BJ (cell line): Measurements from ENCODE around the genes SDR42E1 and DNAAF1.

DNA sequence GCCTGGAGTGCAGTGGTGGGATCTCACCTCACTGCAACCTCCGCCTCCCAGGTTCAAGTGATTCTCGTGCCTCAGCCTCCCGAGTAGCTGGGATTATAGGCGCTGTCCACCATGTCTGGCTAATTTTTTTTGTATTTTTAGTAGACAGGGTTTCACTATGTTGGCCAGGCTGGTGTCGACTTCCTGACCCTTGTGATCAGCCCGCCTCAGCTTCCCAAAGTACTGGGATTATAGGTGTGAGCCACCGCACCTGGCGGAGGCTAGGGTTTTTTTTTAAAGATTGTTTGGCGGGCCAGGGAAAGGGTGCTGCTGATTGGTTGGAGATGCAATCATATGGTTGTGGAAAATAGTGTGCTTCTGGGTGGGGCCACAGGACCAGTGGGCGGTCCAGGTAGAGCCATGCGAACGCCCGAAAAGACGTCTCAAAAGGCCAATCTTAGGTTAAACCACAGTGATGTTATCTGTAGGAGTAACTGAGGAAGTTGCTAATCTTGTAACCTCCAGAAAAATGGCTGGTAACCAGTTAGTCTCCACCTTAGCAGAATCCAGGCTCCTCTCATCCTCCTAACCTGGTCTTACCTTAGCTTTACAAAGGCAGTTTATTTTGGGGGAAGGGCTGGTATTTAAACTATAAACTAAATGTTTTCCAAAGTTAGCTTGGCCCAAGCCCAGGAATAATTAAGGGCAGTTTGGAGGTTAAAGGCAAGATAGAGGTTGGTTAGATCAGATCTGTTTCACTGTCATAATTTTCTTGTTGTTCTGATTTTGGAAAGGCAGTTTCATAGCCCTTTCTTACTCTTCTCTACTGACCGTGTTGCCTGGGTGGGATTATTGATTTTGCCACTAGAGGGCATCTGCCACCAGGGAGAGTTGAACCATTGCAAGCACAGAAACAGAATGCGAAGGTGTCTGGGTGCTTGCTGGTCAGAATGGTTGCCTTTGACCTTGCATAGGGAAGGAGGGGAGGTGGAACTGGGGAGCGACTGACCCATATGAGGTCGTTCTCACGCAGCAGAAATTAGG lies 110.9 kb downstream of the PLCG2 start:
- CAGE, long polyA plus RNA, result no peak
- RRBS, result no CpG with 5 or more reads among the region's 19 CpGs

GRCh38 chr16:81901833-81902255 lies 109.4 kb downstream of the SDR42E1 start:
- CAGE, long polyA plus RNA, result no peak
- RRBS, result no CpG with 5 or more reads among the region's 9 CpGs

- CAGE, long polyA plus RNA, result no peak
- RRBS, result 22% methylated on average over 8 of the region's 41 CpGs
These were observed at the start of gene SDR42E1 for GRCh38 chr16:82011135-82011937. SDR42E1 (minus strand) TSS chr16:82011470.

DNA sequence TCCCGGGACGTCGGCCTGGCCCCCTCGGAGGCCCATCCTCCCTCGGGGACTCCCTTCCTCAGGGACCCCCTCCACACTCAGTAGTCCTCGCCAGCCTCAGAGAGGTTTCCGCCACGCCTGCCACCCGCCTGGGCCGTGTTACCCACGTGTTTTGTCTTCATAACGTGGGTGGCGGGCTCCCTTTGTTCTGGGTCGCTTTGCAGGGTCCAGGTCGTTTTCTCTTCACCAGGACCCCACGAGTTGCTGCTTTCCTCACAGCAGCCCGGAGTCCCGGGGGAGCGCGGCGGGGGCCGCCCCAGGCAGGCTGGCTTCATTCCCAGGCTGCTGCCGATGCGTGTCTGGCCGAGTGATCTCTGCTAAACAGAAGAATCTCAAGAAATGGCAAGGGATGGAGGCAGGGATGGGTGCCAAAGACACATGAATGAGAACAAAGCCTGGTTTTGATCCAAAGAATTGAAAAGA lies 460 bp upstream of the MPHOSPH6 start:
- CAGE, long polyA plus RNA, result no peak
- RRBS, result no CpG with 5 or more reads among the region's 25 CpGs

DNA sequence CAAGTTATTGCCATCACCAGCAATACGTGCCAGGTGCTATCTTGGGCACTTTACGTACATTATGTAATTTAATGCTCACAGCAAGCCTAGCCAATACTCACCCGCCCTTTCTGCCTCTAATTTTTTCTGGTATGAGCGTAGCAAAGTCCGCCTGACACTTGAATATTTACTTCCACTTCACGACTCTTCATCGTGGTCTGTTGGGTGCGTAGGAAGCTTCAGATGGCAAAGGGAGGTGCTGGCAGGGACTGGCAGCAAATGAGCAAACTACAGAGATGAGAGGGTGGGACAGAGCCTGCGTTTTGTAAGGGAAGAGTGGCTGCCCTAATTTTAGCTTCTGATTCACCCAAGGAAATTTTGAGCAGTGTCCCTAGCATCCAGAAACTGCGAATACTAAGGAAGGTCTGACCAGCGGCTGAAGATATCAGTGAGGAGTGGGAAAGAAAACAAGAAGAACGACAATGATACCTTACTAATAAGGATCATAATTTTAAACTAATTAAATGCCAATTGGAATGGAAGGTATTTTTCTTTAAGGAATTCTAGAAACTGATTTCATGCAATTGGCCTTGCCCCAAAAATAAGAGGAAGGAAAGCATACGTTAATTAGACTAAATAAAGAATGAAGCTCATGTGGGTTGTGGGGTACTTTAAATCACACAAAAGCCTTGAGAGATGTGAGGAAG lies 41.9 kb upstream of the CDH13 start:
- CAGE, long polyA plus RNA, result no peak
- RRBS, result no CpG with 5 or more reads among the region's 13 CpGs

GRCh38 chr16:83717585-83718306 lies 90.0 kb upstream of the HSBP1 start:
- CAGE, long polyA plus RNA, result no peak
- RRBS, result no CpG with 5 or more reads among the region's 13 CpGs

DNA sequence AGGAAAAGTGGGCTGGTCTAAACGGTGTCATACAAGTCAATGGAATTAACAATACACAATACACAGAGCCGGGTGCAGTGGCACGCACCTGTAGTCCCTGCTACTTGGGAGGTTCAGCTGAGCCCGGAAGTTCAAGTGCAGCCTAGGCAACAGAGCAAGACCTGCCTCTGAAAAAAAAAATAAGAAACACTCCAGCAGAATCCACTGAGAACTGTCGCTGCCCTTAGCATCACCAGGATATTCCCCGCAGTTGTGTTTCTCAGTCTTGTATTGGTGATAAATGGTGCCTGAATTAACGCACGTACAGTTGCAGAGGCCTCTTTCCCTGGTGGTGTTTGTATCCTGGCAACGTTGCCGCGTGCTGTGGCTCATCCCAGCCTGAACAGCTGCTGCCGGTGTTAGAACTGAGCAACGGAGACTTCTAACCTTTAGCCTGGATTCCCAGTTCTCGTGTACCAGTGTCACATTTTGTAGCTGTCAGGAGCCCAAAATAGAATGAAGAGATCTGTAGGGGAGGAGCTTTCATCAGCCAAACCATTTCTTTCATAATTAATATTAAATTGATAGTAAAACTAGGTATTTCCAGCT lies 4.8 kb downstream of the MLYCD start:
- CAGE, long polyA plus RNA, result no peak
- RRBS, result 74% methylated on average over 1 of the region's 14 CpGs

GRCh38 chr16:83934817-83935336 lies 18.2 kb upstream of the OSGIN1 start:
- CAGE, long polyA plus RNA, result no peak
- RRBS, result no CpG with 5 or more reads among the region's 14 CpGs

- CAGE, long polyA plus RNA, result no peak
- RRBS, result no CpG with 5 or more reads among the region's 23 CpGs
These were observed 6.3 kb upstream of the OSGIN1 start for GRCh38 chr16:83946523-83947342.

DNA sequence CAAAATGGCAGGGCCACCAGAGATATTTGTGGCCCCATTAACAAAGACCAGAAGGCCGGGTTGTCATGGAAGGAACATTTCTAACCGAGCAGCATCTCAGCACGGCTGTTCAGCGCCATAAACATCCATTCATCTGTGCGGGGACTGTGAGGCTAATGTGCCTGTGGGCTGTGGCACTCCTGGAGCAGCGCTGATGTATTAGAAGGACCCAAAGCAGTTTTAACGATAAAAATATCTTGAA lies 31.7 kb downstream of the SLC38A8 start:
- CAGE, long polyA plus RNA, result no peak
- RRBS, result no CpG with 5 or more reads among the region's 7 CpGs

- CAGE, long polyA plus RNA, result no peak
- RRBS, result no CpG with 5 or more reads among the region's 11 CpGs
These were observed 13.1 kb upstream of the SLC38A8 start for GRCh38 chr16:84055569-84056183.

DNA sequence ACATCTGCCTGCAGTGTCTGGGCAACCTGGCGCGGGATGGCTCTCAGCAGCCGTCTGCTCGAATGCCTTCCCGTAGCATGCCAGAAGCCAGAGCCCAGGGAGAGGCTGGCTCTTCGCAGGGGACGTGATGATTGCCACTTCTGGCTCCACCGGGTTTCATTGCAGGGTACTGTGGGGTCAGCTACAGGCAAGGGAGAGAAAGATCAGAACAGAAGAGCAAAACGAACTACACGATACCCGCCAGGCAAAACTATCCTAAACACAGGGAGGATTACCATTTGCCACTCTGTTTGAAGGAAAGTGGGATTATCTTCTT lies 21.2 kb downstream of the MBTPS1 start:
- CAGE, long polyA plus RNA, result no peak
- RRBS, result no CpG with 5 or more reads among the region's 11 CpGs

DNA sequence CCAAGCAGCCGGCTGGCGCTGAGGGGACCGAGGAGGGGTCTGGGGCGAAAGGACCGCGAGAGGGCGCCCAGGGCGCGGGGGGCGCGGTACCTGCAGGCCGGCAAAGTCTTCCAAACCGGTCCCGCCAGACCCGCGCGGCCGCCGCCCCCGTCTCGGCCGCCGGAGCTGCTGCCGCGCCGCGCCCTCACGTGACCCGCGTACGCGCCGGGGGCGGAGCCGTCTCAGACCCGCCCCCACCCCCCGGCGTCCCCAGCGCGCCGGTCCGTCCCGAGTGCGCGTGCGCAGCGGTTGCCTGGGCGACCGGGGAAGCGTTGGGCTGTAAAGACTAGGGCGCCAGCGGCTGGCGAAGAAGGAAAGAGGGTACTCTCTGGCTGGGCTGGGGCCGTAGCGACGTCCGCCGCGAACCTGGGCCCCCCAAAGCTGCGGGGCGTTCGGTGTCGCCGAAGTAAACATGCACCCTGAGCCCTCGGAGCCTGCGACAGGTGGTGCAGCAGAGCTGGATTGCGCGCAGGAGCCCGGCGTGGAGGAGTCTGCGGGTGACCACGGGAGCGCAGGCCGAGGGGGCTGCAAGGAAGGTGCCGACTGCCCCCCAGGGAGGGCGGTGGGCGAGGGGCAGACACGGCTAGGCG lies at the start of gene DNAAF1:
Gene DNAAF1 (plus strand): TSS at position 319 of the 629 bp plus-strand sequence.
- CAGE, long polyA plus RNA, result no peak
- RRBS, result under 1% methylated on average over 43 of the region's 79 CpGs

DNA sequence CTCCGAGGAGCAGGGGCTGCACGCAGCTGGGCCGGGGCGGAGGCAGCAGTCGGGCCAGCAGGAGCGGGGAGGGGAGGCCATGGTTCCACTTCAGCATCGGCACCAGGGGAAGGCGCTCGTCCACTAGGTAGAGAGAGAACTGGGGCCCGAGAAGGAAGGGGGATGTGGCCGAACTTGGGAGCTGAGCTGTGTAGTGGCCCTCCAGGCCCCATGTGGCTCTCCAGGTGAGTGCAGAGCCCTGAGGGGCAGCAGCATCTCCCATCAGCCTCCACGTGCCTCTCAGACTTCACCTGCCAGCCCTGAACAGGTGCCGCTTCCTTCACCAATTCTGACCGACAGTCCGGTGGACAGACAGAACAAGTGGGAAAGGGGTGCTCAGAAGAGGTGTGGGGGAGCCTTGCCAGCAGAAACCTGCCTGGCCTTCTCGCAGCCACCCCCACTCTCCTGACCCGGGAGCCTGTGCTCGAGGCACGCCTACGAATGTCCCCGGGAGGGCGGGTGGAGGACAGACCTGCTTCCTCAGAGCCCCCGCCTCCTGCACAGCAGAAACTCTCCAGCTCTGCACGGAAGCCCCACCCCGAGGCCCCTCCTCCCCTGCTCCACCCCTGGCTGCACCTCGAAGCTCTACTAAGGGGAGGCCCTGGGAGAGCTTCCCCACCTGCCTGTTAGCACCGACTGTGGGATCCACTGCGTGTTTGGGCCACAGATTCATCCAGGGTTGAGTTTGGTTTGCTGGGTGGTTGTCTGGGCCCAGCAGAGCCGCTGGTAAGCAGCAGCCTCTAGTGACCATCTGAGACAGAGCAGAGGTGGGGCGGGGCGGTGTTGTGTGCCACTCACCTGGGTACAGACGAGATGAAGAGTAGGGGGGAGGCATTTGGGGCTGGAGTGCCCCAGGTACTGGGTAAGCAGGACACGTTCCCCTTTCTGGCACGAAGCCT lies 6.4 kb downstream of the TAF1C start:
- CAGE, long polyA plus RNA, result no peak
- RRBS, result 82% methylated on average over 2 of the region's 34 CpGs

DNA sequence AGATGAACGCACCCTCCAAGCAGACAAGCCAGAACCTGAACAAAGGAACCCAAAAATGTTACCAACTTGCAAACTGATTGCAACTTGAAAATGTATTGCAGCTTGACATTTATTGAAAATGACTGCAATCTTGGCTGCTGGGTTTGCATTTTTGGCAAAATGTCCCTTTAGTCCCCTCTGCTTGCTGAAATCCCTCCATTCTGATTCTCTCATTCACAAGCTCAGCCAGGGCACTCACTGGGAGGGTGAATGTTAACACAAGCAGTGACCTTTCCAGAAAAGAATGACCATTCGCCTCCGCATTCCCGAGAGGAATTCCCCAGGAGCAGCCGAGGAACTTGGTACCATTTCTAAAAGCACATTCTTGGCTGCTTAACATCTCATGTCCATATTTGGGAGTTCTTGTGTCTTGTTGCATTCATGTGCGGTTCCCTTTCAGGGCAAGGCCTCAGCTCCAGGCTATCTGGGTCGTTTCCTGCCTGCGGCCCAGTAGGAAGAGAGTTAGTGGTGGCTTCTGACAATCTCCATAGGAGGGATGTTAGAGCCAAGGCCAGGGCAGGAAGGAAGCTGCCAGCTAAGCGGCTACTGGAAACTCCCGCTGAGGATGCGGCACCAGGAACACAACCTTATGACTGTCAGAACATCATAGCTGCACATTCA lies 27.7 kb upstream of the MEAK7 start:
- CAGE, long polyA plus RNA, result no peak
- RRBS, result no CpG with 5 or more reads among the region's 11 CpGs

- CAGE, long polyA plus RNA, result no peak
- RRBS, result no CpG with 5 or more reads among the region's 19 CpGs
These were observed 31.1 kb upstream of the MEAK7 start for GRCh38 chr16:84535196-84536235.

DNA sequence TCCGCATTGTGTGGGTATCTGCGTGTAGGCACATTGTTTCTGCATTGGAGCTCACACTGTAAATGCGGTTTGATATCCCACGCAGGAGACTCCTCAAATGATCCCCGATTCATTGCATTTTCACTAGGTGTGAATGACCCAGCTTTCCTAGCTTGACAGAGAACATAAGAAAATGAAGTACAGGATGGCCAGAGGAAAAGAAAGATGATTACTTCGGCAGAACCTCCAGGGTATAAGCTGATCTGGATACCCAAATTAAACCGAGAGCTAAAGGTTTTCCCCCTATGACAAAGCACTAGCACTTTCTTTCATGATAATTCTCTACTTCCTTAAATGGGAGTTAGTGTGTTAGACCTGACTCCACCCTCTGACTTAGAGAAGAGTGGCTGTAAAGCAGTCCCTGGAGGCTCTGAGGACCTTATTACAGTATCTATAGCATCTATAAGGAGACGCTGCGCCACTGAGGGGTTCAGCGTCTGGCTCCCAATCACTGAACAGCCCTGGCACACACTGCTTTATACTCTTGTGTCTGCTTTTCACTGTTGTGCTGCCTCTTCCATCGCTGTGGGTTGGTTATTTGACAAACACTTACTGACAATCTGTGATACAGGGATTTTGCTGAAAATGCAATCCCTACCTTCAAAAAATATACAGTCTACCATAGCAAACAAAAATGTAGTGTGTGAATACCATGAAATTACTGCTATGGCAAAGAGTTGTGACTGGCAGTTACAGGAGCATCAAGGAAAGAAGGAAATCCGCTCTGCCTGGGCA lies 17.1 kb downstream of the COTL1 start:
- CAGE, long polyA plus RNA, result no peak
- RRBS, result no CpG with 5 or more reads among the region's 12 CpGs

DNA sequence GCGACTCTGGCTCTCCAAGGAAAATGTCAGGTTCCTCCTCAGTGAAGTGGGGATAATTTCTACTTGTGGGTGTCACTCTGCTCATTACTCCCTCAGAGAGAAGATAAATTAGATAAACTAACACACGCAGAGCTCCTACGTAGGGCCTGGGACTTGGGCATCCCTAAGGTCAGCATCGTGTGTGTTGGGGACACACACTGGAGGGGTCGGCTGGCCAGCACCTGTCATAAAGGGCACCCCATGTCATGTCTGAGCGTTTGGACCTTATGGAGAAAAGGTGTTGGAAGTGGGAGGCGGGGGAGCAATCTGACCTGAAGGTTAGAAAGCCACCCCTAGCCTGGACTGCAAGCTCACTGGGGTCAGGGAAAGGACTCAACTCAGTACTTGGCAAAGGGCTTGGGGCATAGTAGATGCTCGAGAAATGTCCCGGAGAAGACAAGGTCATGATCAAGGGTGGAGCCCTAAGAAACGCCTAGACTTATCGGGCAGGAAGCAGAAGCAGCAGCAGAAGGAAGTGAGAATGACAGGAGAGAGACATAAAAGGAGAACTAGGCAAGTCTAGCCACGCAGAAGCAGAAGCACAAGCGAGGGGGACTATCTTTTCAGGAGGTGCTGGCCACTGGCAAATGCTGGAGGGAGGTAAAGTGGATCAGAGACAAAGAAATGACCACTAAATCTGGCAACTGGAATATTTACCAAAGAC lies 10.3 kb downstream of the COTL1 start:
- CAGE, long polyA plus RNA, result no peak
- RRBS, result no CpG with 5 or more reads among the region's 13 CpGs

DNA sequence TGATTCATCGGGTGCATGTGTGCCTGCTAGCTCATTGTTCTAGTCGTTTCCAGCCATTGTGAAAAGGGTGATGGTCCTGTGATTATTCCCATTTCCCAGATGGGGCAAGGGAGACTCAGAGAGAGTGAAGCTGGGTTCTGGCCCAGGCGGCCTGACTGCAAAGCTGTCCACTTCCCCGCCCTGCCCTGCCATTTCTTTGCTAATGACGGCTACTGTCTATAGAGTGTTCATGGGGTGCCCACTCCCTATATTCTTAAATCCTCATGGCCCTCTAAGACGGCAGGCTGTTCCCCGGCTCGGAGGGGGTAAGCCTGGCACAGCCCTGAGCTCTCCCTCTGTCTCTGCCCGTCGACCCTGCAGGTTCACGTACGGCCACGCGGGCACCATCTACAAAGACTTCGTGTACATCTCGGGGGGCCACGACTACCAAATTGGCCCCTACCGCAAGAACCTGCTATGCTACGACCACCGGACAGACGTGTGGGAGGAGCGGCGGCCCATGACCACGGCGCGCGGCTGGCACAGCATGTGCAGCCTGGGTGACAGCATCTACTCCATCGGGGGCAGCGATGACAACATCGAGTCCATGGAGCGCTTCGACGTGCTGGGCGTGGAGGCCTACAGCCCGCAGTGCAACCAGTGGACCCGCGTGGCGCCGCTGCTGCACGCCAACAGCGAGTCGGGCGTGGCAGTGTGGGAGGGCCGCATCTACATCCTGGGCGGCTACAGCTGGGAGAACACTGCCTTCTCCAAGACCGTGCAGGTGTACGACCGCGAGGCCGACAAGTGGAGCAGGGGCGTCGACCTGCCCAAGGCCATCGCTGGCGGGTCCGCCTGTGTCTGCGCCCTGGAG lies 13.1 kb downstream of the KLHL36 start:
- CAGE, long polyA plus RNA, result no peak
- RRBS, result no CpG with 5 or more reads among the region's 56 CpGs

- CAGE, long polyA plus RNA, result no peak
- RRBS, result no CpG with 5 or more reads among the region's 5 CpGs
These were observed 30.7 kb downstream of the USP10 start for GRCh38 chr16:84730361-84730954.